ENCODE measurements around the gene POMP.

GRCh38 chr13:26978107-26978465 lies 193.5 kb downstream of the USP12 start:
- RRBS, result no CpG with 5 or more reads among the region's 5 CpGs

GRCh38 chr13:27034338-27035375 lies 137.0 kb downstream of the USP12 start:
- RRBS, result no CpG with 5 or more reads among the region's 29 CpGs

GRCh38 chr13:27178185-27178639 lies 6.6 kb upstream of the USP12 start:
- RRBS, result no CpG with 5 or more reads among the region's 3 CpGs

- RRBS, result no CpG with 5 or more reads among the region's 11 CpGs
Measured at GRCh38 chr13:27183671-27184429, 12.2 kb upstream of the USP12 start.

GRCh38 chr13:27250653-27251048 lies 707 bp upstream of the RPL21 start:
- RRBS, result no CpG with 5 or more reads among the region's 4 CpGs

GRCh38 chr13:27367566-27368300 lies 56.7 kb upstream of the GTF3A start:
- RRBS, result no CpG with 5 or more reads among the region's 10 CpGs

- RRBS, result no CpG with 5 or more reads among the region's 3 CpGs
Measured at GRCh38 chr13:27403305-27403789, 21.1 kb upstream of the GTF3A start.

- RRBS, result no CpG with 5 or more reads among the region's 2 CpGs
Measured at GRCh38 chr13:27559824-27560137, 60.5 kb downstream of the LNX2 start.

DNA sequence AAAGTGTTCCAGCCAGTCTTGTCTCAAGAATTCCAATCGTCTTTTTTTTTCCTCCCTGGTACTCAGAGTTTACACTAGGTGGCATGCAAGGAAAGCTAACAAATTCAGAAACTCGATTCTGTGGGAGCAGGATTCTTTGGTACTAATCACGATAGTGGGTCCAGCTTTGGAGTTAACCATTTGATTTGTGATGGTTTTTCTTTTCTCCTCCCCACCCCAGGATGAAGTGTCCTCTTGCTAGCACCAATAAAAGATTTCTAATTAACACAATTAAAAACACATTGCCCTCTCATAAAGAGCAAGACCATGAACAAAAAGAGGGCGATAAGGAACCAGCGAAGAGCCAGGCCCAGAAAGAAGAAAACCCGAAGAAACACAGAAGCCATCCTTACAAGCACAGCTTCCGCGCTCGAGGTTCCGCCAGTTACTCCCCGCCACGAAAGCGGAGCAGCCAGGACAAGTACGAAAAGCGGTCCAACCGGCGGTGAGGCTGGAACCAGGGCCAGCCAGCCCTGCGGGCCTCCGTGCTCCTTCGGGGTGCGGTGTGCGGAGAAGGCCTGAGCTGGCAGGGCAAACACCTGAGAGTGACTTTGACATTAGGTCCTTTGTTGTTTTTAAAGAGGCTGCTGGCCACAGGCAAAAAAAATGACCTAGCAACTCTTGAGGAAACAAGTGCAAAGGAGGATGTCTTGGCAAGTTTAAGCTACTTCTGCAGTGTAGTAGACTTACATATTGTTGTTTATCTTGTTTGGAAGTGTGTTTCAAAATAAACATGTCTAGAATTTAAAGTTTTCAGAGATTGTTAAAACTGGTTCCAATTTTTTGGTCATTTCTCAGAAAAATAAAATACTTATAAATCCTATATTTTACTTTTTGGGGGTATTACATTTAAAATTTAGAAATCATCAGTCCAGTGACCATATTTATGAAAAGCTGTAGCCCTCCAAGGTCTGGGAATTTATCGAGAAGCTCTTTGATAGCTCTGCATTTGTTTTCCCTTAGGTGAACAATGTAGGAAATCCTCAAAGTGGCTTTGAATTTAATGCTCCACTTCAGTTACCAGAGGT lies 44.1 kb downstream of the POLR1D start:
- RRBS, result no CpG with 5 or more reads among the region's 23 CpGs

- RRBS, result no CpG with 5 or more reads among the region's 9 CpGs
Measured at GRCh38 chr13:27970962-27971238, 1.8 kb upstream of the CDX2 start.

DNA sequence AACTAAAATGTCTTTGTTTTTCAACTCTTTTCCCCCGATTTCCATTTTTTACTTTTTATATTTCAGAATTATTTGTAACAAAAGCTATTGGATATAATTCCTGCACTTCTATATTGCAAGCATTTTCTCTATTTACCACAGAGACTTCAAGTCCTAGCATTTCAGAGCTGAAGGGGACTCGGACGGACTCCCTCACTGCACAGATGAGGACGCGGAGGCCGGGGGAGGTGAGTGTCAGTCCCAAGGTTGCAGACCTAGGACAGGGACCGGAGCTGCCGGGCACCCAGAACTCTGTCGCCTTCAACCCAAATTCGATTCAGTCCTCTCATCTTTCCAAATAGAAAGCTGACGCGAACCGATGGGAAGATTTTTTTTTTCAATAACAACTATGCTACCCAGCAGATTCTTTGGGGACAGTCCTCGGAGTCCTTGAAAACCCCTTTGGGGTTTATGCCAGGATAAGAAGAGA lies 984 bp downstream of the FLT3 start:
- RRBS, result no CpG with 5 or more reads among the region's 14 CpGs

DNA sequence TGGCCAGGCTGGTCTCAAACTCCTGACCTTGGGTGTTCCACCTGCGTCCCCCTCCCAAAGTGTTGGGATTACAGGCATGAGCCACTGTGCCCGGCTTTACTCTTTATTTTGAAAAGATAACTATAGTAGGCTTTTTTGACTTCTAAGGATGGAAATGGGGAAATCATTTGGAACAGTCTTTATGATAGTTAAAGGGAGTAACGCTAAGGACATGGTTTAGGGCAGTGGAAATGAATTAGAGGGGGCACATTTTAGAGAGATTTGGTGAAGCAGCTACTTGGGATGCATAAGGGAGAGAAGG lies 21.8 kb downstream of the PAN3 start:
- RRBS, result no CpG with 5 or more reads among the region's 3 CpGs

DNA sequence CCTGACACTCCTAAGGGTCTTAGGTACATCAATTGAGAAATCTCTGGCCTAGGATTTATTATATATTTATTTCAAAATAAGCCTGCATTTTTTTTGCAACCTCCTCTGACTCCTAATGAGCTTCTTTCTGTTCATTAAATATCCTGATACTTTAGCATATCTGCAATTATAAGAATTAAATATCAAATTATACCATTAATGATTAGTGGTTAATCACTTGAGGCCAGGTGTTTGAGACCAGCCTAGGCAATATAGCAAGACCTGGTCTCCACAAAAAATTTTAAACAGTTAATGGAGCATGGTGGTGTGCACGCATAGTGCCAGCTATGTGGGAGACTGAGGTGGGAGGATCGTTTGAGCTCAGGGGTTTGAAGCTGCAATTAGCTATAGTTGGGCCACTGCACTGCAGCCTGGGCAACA lies 49.8 kb downstream of the PAN3 start:
- RRBS, result no CpG with 5 or more reads among the region's 2 CpGs

- RRBS, result 99% methylated on average over 4 of the region's 11 CpGs
Measured at GRCh38 chr13:28305950-28306342, 167.6 kb downstream of the PAN3 start.

GRCh38 chr13:28392322-28392921 lies 102.5 kb downstream of the FLT1 start:
- RRBS, result no CpG with 5 or more reads among the region's 2 CpGs

GRCh38 chr13:28394357-28394965 lies 100.5 kb downstream of the FLT1 start:
- RRBS, result no CpG with 5 or more reads among the region's 5 CpGs

GRCh38 chr13:28422659-28423580 lies 72.0 kb downstream of the FLT1 start:
- RRBS, result no CpG with 5 or more reads among the region's 9 CpGs

DNA sequence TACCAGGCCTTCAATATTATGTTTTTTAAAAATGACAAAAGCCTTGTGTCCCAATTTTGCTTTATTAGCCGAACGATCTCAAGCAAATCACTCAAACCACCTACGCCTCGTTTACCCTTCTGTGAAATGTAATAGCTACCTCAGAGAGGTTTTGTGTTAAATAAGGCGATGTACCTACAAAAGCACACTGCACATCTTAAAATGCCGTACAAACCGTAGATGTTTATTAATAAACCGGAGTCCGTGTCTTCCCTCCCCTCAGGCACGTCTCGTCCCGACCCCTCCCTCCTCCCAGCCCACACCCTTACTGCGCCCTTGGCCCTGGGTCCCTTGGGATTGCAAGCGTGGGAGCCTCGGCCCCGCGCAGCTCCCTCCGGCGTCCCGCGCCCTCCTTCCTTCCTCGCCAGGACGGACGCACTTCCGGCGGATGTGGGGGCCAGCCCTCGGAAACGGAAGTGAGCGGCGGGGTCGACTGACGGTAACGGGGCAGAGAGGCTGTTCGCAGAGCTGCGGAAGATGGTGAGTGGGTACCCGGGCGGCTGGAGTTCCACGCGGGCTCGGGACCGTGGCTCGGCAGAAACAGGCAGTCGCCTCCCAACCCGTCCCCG lies at the start of gene POMP:
POMP (plus strand) TSS at position 462 of the 608 bp plus-strand sequence.
- RRBS, result 2% methylated on average over 22 of the region's 45 CpGs

GRCh38 chr13:28684276-28684621 lies 25.3 kb downstream of the POMP start:
- RRBS, result no CpG with 5 or more reads among the region's 7 CpGs

DNA sequence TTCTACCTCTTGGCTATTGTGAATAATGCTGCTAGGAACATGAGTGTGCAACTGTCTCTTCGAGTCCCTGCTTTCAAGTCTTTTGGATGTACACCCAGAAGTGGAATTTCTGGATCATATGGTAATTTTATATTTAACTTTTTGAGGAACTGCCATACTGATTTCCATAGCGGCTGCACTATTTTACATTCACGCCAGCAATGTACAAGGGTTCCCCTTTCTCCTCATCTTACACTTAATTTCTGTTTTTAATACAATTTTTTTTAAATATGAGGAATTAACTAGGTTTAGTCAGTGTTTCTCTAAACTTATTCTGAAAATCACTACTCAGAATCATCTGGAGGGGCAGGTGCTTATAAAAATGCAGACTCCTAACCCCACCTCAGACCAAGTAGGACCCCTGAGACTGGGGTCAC lies 24.3 kb upstream of the SLC46A3 start:
- RRBS, result no CpG with 5 or more reads among the region's 3 CpGs